SJCRH30 (cell line): ENCODE measurements around a stretch of chr1.

DNA sequence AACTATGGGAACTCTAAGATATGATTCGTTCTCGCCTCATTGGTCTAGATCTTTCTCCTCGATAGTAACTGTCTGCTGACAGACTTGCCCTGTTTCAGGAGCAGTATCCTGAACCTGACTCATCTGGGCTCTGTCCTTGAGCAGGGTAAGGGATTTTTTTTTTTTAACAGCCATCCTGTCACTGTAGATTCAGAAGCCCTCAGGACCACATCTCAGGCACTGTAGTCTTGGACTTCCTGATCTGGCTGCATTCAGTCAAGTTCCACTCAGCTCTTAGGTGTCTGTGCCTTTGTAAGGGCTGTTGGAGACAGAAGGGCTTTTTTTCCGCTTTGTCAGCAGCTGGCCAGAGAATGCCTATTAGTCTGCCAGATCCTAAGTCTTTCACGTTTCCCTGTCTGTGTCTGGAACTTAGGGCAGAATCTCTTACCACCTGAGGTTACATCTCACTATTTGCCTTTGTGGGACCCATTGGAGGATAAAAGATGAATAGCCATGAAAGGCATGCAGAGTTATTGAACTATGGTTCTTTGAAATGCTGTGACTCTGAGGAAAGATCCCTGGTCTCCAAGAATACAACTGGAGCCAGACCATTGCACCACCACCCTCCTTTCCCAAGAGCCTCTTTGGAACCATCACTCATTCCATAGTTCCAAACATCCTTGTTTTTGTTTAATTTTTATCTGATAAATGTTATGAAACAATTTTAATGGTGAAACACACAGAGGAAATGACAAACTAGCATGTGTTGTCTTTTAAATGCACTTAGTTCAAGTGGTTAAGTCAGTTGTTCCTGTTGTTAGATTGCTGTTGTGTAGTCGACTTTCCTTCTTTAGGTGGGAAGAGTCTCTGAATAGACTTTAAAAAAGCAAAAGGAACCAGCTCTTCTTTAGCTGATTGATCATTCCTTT, 49.7 kb upstream of the MACF1 start:
- RAMPAGE, long total RNA = no peak

DNA sequence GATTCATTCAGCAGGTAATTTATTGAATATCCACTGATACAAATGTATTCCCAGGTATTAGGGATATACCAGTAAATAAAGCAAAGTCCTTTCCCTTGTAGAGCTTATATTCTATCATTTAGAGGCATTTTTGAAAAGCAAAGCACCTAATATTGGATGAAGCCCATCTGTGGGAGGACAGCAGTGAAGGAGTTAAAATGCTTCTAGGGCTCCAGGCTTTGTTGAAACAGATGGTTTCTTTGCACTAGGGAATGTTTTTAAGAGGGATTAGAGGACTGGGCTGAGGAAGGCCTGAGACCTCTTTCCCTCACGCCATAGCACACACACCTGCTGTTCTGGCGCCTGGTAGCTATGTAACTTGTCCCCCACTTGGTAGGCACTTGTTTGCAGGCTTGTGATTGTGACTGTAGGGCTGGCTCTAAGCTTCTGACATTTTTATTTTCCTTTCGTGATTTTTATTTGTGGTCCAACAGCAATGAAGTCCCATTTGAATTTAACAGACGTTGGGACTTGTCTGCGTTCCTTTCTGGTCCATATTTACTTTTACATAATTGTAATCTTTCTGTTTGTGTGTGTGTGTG, 33.8 kb upstream of the MACF1 start:
- RAMPAGE, long total RNA = no peak

DNA sequence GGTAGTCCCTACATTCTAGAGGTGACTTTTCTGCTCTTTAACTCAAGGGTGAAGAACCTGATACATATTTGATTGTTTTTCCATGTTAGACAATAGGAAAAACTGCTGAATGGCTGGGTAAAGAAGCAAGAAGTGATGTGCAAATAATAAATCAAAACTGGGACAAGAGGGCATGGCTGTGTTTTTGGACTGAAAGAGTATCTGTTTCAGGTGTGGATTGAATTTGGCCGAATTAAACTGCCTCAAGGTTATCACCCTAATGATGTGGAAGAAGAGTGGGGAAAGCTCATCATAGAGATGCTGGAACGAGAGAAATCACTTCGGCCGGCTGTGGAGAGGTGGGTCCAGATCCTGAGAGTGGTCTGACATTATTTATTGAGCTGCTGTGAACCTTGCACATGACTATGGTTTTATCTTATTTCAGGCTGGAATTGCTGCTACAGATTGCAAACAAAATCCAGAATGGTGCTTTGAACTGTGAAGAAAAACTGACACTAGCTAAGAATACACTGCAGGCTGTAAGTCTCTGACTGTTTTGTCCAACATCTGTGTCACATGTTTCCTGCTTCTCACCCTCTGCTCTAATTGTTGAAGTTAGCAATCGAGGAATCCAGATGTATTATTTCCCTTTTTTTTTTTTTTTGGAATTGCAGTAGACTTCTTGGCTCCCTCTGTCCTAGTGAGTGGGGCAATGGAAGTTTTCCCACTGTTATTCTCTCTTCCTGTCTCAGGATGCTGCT, 80.5 kb downstream of the MACF1 start:
- RAMPAGE, long total RNA = no peak

DNA sequence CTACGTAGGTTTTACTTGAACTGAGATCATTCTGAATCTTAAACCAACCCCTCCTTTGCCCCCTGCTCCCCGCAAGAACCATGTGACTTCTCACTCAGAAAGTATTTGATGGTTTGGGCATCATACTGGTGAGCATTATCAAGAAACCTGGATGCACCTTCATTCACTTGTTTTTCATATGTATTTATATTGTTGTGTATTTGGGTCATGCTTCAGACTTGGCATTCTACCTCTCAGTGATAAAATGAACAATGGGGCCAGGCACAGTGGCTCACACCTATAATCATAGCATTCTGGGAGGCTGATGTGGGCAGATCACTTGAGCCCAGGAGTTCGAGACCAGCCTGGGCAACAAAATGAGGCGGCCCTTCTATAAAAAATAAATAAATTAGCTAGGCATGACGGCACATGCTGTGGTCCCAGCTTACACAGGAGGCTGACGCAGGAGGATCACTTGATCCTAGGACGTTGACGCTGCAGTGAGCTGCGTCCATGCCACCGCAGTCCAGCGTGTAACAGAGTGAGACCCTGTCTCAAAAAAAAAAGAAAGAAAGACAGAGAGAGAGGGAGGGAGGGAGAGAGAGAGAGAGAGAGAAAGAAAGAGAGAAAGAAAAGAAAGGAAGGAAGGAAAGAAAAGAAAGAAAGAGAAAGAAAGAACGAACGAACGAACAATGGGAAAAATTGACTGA, 98.0 kb upstream of the BMP8A start:
- RAMPAGE, long total RNA = no peak

DNA sequence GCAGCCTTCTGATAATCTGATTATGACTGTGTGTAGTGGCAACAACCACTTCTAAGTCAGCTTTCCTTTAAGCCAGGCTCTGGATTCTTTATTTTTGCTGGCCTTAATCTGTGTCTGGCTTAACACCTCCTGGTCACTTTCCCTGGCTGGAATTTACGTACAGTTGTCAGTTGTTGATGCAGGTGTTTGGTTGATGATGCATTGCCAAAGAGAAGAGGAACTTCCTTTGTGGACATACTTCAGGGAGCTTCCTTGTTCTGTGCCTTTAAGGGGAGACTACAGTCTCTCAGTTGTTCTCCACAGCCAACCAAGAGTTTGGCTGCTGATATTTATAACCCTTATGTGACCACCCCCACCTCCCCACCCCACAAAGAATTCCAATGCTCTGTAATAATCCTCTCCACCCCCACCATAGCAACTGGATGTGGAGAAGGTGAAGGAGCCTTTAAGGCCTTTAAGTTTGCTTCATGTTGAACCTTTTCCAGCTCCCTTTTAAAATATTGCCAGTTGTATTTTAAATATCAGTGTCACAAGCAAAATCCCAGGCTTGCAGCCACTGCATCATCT, 96.0 kb upstream of the BMP8A start:
- RAMPAGE, long total RNA = no peak

GRCh38 chr1:39452280-39452905, 39.0 kb upstream of the BMP8A start:
- RAMPAGE, long total RNA = no peak

GRCh38 chr1:39458111-39458676, 33.2 kb upstream of the BMP8A start:
- RAMPAGE, long total RNA = no peak

GRCh38 chr1:39487212-39488292, 3.9 kb upstream of the BMP8A start:
- RAMPAGE, long total RNA = no peak

DNA sequence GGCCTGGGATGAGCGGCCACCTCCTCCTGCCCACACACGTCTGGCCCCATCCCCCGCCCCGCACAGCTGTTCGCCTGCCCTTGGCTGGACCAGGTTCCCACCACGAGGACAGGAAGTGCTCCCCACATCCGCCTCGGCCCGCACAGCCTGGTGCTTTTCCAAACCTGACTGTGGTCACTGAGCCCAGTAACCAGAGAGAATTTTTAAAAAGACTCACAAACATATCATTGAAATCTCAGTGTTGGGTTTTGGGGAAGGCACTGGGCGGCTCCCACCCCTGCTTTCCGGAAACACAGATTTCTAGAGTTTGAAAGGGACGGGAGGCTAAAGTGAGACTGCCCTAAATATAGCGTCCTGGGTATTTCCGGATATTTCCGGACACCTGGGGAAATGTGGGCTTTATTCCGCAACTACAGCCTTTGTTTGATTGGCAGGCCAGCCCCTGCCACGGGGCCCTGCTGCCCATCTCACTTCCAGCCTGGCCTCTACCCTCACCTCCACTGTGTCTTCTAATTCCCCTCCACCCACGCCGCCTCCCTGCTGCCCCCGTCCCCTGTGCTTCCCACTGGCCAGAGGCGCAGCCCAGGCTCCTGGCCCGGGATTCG, 18.2 kb downstream of the BMP8A start:
- RAMPAGE, long total RNA = no peak

- RAMPAGE, long total RNA = no peak
Measured at GRCh38 chr1:39544345-39544846, 32.2 kb downstream of the PABPC4 start.

- RAMPAGE, long total RNA = no peak
Measured at GRCh38 chr1:39558442-39559031, 18.1 kb downstream of the PABPC4 start.

GRCh38 chr1:39757392-39758157, 13.6 kb downstream of the OXCT2 start:
- RAMPAGE, long total RNA = no peak

- RAMPAGE, long total RNA = no peak
Measured at GRCh38 chr1:39776068-39776892, 5.1 kb upstream of the OXCT2 start.

GRCh38 chr1:39799778-39799977, 11.0 kb upstream of the BMP8B start:
- RAMPAGE, long total RNA = no peak

DNA sequence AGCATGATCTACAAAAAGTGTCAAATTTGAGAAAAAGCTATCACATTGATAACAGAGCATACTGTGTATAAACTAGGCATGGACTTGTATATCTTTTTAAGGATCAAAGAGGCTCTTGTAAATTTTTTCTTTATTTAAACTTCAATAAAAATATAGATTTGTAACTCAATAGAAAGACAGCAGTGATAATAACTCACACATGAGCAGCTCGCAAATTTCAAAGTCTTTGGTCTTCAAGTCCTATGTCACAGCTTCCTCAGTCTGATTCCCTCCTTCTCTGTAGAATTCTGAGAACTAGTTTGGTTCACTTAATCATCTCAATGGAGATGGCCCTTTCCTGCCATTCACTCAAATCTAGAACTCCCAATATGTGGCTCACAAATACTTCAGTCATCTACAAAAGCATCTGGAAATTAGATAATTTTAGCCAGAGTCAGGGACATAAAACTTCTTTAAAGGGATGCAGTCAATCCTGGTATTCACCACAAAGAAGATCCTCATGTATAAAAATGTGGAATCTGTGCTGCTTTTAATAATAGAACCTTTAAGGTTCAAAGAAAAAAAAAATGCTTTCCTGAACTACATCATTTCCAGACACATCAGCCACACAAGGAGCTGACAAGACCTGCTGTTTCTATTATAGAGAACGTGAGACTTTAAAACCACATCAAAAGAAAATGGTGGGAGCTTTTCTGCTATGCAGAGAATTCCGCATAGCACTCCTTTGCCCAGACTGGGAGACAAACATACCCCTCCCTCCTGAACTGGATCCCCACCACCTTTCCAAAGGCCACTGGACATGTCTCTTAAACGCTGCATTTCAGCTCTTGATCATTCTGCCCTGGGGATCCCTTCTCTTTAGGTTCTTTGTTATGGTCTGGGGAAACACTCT, 42.1 kb downstream of the TRIT1 start:
- RAMPAGE, long total RNA = no peak

DNA sequence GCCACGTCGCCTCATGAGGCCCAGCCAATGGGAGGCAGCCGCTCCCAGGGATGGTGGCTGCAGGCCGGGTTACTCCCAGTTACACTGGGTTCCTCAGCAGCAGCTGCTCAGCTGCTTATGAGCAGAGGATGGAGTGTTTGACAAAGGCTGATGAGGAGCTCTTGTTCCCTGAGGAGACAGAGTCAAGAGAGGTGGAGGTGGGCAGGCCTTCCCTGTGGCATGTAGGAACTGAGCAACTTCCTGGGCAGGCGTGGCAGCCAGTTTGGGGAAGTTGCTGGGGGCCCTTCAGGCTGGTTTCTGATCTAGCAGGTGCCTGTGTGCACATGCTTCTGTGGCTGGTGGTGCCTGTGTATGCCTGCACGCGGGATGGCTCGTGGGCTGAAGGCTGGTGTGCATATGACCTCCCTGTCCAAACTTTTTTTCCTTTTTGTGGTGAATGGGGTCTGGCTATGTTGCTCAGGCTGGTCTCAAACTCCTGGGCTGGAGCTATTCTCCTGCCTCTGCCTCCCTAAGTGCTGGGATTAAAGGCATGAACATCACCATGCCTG, 5.7 kb downstream of the MFSD2A start:
- RAMPAGE, long total RNA = no peak

- RAMPAGE, long total RNA = no peak
Measured at GRCh38 chr1:40038973-40039385, 1.6 kb upstream of the CAP1 start.

GRCh38 chr1:40039576-40040535, 673 bp upstream of the CAP1 start:
- RAMPAGE, long total RNA = no peak

GRCh38 chr1:40396396-40396897, 22.9 kb downstream of the SMAP2 start:
- RAMPAGE, long total RNA = no peak

- RAMPAGE, long total RNA = no peak
Measured at GRCh38 chr1:40410006-40411102, 36.8 kb downstream of the SMAP2 start.